ENCODE data around the genes RSAD1, SPATA20 and ABCC3.

- RRBS, 2 experiments, result no CpG with 5 or more reads among the region's 8 CpGs
Measured at GRCh38 chr17:50463051-50463524, 5.6 kb downstream of the CHAD start.

GRCh38 chr17:50471934-50472776 is 3.5 kb upstream of the CHAD start:
- RRBS, 2 experiments, result no CpG with 5 or more reads among the region's 15 CpGs

DNA sequence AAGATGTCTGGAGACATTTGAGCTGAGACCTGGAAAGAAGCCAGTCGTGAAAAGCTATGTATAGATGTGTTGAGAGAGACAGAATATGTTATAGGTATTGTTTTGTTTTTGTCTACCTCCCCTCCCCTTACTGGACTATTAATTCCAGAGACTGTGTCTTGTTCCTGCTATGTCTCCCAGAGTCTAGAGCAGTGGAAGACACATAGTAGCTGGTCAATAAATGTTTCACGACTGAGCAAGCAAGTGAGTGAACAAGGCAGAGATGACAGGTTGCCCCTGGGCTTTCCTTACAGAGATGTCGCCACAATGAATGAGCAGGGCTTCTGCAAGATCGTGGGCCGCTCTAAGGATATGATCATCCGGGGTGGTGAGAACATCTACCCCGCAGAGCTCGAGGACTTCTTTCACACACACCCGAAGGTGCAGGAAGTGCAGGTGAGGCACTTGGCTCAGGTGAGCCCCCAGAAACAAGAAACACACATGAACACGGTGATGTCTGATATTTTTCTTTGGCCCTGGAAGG is 4.8 kb upstream of the CHAD start:
- RRBS, 2 experiments, result no CpG with 5 or more reads among the region's 10 CpGs

- RRBS, 2 experiments, result 2 to 4% methylated on average over 33 of the region's 66 CpGs
Measured at GRCh38 chr17:50478620-50479197, at the start of gene RSAD1. TSS of gene RSAD1 (plus strand) at chr17:50478860.

GRCh38 chr17:50499144-50499352 is 9.2 kb upstream of the MYCBPAP start:
- RRBS, 2 experiments, result no CpG with 5 or more reads among the region's 1 CpG

DNA sequence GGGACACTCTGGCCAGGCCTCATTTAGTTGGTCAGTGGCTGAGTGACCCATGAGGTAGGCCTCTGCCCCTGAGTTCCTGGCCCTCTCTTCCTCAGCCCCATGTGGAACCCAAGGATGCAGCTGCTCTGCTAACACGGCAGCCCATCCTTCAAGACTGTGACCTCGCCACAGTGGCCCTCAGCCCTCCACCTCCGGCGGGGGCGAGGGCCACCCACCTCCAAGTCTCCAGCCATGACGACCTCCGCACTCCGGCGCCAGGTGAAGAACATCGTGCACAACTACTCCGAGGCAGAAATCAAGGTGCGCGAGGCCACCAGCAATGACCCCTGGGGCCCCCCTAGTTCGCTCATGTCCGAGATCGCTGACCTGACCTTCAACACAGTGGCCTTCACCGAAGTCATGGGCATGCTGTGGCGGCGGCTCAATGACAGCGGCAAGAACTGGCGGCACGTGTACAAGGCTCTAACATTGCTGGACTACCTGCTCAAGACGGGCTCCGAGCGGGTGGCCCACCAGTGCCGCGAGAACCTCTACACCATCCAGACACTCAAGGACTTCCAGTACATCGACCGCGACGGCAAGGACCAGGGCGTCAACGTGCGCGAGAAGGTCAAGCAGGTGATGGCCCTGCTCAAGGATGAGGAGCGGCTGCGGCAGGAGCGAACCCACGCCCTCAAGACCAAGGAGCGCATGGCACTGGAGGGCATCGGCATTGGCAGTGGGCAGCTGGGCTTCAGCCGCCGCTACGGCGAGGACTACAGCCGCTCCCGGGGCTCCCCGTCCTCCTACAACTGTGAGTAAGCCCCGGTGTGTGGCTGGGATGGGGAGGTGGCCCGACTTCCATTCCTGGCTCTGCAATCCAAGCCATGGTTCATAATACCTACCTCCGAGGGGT is 4.0 kb downstream of the EPN3 start:
- RRBS, 2 experiments, result 88 to 91% methylated on average over 6 of the region's 51 CpGs

GRCh38 chr17:50538046-50538332 is 5.5 kb downstream of the EPN3 start:
- RRBS, 2 experiments, result no CpG with 5 or more reads among the region's 9 CpGs

GRCh38 chr17:50541688-50542368 is 5.1 kb upstream of the SPATA20 start:
- RRBS, 2 experiments, result 5 to 7% methylated on average over 23 to 26 of the region's 70 CpGs

DNA sequence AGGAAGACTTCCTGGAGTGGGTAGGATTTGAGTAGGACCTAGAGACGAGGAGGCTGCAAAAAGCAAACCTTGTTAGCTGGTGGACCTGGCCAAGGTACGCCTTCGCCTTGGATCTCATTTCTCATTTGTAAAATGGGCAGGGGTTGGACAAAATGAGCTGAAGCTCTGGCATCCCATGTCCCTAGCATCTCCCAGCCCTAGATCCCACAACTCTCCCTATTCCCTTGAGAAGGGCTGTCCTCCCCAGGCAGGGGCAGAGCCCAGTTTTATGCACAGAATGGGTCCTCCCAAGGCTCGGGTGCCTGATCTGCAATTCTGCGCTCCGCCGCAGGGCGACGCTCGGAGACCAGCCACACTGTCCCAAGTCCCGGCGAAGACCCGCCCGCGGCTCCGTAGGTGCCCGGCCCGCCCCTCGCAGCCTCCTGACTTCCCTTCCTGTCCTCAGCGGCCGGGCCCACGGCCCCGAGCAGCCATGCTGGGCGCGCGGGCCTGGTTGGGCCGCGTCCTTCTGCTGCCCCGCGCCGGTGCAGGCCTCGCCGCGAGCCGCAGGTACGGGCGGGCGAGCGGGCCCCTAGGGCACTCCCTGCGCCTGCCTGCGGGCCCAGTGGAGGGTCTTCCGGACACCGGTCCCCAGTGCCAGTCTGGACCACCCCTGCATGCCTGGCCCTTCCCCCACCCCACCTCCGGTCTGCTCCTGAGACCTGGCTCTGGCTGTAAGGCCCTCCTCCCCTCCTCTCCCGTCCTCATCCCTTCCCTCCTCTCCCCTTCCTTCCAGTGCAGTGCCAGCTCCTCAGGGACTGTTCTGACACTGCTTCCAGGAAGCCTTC is at the start of gene SPATA20:
TSS of gene SPATA20 (plus strand) at position 438 of the 827 bp plus-strand sequence.
- RRBS, 2 experiments, result 1 to 2% methylated on average over 22 of the region's 45 CpGs

- RRBS, 2 experiments, result no CpG with 5 or more reads among the region's 7 CpGs
Measured at GRCh38 chr17:50630377-50630915, 4.2 kb upstream of the ABCC3 start.

DNA sequence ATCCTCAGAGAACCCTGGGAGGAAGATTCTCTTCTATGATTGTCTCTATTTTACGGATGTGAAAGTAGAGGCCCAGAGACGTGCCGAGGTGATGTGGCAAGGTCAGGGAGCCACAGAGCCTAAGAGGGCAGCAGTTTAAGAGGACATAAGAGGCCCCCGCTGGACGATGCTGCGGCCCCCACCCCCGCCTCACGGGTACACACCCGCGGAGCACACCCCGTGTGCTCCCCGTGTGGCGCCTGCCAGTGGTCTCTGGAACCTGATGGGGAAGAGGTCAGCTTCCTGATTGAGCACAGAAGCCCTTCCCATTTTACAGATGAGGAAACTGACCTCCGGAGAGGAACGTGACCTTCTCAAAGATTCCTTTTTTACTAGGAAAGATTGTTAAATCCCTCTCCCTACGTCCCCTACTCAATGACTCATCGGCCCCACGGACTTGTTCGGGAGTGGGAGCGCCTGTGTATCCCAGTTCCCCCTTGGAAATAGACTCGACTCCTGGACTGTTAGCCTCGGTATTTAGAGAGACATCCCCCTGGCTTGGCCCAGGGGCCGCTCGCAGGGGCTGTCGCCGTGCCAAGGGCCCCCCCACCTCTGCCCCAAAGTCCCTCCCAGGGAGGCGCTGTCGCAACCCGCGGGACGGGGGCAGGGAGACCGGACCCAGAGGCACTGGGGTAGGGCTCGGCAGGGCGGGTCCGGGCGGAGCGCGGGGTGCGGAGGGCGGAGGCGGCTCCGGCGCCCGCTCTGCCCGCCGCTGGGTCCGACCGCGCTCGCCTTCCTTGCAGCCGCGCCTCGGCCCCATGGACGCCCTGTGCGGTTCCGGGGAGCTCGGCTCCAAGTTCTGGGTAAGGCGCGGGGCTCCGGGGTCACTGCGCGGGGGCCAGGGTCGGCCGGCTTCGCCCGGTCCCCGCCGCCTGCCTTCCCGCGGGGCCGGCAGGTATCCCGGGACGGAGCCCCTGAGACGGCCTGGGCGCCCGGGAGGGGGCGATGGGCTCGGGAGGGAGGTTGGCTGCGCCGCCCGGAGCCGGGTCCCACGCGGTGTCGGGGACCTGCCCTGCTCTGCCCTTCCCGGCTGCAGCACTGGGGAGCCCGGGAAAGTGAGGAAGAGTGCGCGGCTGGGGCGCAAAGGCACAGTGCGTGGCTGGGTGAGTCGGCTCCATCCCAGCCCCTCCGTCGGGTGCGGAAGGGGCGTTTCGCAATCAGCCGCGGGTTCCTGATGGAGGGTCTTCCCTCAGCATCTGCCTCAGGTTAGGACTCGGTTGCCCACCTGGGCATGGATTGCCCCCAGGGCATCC is at the start of gene ABCC3:
TSS of gene ABCC3 (plus strand) at position 742 of the 1,292 bp plus-strand sequence.
- RRBS, 2 experiments, result 2% methylated on average over 39 of the region's 100 CpGs

- RRBS, 2 experiments, result no CpG with 5 or more reads among the region's 2 CpGs
Measured at GRCh38 chr17:50720399-50720821, 1.0 kb downstream of the LUC7L3 start.

- RRBS, 2 experiments, result no CpG with 5 or more reads among the region's 6 CpGs
Measured at GRCh38 chr17:50721034-50721552, 1.7 kb downstream of the LUC7L3 start.

DNA sequence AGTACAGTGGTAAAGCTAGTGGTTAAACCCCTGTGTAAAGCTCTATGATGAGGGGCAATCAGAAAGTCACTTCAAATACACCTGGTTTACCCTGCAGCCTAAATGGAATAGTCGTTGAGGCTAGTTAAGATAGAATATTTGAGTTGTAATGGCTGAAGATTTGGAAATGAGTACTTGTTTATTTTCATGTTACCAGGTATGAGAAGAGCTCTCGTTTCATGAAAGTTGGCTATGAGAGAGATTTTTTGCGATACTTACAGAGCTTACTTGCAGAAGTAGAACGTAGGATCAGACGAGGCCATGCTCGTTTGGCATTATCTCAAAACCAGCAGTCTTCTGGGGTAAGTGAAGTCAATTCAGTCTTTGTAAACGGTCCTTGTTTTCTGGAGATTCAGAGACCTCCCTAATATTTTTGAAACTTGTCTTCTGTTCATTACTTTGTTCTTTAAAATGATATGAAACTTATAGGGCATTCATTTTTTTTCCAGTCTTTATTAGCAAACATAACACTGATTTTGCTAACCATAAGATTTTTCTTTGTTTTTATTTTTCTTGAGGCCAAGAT is 21.6 kb downstream of the LUC7L3 start:
- RRBS, 2 experiments, result no CpG with 5 or more reads among the region's 7 CpGs

DNA sequence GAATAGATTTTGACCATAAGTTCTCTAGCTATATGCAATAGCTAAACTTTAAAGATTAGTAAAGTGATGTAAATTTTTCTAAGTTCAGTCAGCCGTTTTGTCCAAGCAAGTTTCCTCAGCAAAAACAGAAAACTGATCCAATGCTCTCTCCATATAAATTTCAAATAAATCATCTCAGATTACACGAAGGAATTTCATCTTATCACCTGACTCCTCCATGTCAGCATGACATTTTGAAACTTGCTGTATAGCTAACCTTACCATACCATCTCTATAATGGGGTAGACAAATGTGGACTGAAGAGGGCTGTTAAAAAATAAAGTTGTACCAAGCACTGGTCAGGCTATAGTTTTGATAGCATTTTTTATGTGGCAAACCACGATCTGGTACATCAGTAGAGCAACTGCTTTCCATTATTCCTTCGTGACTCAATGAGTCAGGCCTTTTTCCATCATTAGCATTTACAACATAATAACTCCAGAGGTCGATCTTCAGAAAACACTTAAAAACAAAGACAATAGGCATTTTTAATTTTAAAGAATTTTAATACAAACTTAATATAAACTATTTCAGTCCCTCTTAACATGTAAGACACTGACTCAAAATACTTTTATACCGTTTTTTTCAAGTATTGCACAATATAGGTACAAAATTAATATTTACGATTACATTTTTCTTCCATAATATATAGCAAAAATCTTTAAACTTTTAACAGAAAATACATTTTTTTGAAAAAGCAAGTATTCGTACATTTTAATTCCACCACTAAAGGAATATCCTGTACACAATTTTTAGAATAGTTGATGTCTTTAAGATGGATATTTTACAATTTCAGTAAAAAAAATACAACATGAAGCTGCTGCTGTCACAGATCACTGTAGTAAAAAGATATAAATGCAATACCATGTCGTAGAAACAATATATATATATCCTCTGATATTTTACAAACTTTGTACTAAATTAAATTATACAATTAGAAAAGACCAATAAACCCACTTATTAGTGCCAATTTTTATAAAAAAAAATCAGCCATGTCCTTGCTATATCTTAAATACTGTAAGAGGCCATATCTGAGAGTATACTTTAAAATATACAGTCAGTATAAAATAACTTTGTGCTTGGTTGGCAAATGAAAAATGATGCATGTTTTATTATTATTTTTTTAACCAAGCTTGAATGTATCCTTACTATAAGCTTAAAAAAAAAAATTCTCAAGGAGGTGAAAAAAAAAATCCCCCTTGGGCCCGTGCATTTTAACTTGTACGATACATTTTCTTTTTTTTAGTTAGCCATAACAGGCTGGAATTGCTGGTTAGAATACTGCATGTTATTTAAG is 4.0 kb downstream of the TOB1 start:
- RRBS, 2 experiments, result no CpG with 5 or more reads among the region's 11 CpGs

GRCh38 chr17:50864595-50865910 is 1.1 kb downstream of the TOB1 start:
- RRBS, 2 experiments, result 1% methylated on average over 22 of the region's 65 CpGs

DNA sequence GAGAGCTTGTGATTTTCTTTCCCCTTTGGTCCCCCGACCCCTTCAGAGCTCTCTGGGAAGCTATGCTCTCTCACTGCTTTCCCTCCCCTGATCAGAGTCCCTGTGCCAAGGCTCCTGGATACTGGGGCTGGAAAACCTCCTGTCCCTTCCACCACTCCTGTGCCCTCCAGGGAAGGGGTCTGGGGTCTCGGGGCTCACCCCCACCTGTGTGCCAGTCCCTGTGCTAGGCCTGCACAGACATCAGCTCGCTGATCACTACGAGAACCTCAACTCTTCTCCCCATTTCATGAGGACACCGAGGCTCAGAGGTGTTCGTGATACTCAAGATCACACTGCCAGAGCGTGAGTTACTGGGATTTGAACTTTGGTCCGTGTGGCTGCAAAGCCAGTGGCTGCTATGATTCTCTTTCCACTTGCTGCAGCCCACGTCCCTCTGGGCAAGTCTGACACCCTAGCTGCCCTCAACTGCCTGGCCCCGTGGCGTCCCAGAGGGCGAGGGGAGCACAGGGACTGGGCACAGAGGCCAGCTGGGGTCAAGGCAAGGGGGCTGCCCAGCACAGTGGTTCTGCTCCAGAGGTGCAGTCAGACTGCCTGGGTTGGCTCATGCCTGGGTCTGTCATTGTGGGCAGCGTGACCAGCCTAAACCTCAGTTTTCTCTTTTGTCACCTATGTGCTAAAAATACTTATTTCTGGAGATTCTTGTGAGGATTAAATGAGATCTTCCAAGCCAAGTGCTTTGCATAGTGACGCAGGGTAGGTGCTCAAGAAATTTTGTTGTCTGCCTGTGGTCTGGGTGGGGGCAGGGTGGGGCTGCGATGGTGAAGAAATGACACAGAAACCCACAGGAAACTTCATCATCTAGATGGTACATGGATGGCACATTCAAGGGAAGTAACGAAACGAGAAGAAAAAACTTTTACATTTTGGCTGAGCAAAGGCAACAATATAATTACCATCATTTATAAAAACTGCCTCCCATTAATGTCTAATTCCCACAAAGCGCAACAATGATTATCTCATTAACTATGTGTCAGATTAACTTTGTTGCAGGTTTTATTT is 43.9 kb upstream of the TOB1 start:
- RRBS, 2 experiments, result no CpG with 5 or more reads among the region's 18 CpGs

GRCh38 chr17:50918790-50919384 is 52.7 kb upstream of the TOB1 start:
- RRBS, 2 experiments, result no CpG with 5 or more reads among the region's 6 CpGs

DNA sequence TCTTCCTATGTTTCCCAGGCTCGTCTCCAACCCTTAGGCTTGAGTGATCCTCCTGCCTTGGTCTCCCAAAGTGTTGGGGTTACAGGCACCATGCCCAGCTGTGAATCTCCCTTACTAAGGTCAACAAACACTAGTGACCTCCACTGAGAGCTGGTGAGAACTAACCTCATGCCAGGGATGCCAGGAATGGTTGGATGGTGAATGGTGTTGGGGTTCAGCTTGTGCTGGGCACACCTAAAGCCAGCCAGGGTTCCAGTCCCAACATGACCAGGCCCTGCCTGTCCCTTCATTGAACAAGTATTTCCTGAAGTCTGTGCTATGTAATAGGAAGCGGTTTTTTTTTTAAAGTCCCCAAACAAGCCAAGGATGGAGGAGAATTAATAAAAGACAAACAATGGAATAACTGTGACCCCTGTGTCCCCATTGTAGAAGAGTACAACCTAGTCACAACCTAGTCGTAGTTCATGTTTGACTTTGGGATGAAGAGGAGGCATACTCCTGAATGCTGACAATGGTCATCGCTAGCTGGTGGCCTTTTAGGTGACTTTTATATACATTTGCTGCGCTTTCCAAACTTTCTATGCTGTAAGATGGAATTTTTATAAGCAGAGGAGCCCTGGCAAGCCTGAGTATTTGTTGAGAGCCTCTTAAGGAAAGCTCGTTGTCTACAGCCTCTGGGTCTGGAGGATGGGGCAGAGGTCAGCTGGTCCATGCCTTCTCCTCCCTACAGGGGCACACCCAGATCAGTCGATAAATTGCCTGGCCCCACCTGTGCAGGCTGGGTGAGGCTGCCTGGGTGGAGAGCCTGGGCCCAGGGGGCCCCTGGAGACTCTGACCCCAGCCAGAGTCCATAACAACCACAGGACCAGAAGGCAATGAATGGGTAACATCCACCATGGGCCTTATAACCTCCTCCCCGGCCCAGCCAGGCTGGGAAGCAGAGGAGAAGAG is 56.2 kb upstream of the TOB1 start:
- RRBS, 2 experiments, result no CpG with 5 or more reads among the region's 8 CpGs

DNA sequence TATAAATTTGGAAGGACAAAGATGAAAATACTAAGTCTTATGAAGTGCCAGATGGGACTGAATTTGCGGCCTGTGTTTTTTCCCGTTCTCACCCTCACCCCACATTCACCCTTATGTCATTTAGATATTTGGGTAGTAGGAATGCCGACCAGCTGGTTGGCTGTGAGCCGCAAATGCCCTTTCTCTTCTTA is 1.5 kb upstream of the SPAG9 start:
- RRBS, 2 experiments, result no CpG with 5 or more reads among the region's 4 CpGs